SJSA1 (cell line): ENCODE data around the gene SPINK8.

DNA sequence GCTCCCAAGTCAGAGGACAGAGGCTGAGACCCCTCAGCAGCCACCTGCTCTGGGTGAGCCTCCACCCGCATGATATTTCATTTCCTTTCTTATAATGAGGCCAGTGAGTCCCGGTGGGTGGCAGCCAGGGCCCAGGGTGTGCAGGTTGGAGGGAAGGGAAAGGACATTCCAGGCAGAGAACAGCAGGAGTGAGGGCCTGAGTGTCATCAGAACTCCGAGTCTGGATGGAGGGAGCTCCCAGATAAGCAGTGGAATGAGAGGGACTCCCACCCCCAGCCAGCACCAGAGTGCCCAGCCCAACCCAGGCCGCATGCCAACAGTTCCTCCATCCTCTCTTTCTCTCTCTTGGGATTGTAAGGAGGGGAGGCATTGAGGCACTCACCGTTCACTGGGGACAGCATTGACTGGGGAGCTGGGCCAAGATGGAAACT, 15.5 kb downstream of the PTH1R start:
- RAMPAGE, long total RNA: no peak

DNA sequence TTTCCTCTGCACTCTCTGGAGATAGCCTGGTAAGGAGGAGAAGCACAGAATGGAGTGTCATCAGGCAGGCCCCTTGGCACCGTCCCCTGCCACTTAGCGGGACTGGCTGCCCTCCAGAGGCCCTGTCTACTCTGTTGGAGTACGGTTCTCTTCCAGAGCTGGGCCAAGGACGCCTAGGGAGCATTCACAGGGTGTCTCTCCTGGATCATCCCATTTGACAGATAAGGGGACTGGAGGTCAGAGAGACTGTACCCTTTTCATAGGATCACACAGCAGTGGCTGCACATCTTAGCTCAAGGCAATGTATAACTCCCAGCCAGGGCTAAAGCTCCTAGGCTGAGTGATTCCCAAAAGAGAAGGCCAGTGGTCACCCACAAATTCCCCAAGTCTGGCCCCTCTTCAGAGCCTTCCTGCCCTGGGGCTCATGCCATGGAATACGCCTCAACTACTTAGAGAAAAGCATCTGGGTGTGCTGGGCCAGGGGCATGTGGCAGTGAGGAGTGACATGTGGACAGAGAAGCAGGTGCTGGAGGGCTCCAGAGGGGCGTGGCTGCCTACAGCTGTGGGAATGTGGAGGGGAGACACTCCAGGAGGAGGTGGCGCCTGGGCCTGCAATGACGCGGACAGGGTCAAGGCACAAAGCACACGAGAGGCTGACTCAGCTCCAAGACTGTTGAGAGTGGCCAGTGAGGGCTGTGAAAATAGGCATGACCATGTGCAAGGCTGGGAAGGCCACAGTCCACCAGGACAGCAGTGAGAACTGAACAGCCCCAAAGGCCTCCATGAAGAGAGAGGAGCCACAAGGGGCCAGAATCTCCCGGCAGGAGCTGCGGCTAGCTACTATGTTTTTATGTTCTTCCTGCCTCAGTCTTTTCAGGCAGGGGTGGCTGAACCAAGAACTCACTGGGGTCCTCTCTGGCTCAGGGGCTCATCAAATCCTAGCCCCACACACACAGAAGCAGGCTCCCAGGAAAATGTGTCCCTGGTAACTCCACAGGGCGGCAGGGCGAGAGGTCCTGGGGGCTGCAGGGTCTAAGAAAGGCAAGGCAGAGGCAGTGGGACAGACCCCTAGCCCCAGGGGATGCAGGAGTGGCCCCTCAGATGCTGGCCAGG, 48.5 kb downstream of the PTH1R start:
- RAMPAGE, long total RNA: no peak

- RAMPAGE, long total RNA: no peak
Measured at GRCh38 chr3:46929153-46929746, 47.3 kb downstream of the CCDC12 start.

DNA sequence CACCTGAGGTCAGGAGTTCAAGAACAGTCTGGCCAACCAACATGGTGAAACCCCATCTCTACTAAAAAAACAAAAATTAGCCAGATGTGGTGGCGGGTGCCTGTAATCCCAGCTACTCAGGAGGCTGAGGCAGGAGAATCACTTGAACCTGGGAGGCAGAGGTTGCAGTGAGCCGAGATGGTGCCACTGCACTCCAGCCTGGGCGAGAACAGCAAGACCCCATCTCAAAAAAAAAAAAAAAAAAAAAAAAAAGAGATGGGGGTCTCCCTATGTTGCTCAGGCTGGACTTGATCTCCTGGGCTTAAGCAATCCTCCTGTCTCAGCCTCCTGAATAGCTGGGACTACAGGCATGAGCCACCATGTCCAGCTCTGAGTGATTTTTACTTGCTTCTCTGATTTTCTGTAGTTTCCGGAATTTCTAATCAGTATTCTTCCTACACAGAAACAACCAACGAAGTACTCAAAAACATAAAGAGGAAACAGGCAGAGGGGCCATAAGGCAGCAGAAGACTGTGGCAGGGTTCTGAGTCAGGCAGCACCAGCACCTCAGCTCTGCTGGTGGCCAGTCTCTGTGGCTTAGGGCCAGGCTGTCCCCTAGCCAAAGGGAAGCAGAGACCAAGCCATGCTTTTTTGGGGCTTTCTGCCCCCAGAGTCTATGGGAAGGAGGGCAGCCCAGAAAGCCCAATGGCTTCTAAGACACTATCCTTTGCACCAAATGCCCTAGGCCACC, 46.6 kb downstream of the CCDC12 start:
- RAMPAGE, long total RNA: no peak

DNA sequence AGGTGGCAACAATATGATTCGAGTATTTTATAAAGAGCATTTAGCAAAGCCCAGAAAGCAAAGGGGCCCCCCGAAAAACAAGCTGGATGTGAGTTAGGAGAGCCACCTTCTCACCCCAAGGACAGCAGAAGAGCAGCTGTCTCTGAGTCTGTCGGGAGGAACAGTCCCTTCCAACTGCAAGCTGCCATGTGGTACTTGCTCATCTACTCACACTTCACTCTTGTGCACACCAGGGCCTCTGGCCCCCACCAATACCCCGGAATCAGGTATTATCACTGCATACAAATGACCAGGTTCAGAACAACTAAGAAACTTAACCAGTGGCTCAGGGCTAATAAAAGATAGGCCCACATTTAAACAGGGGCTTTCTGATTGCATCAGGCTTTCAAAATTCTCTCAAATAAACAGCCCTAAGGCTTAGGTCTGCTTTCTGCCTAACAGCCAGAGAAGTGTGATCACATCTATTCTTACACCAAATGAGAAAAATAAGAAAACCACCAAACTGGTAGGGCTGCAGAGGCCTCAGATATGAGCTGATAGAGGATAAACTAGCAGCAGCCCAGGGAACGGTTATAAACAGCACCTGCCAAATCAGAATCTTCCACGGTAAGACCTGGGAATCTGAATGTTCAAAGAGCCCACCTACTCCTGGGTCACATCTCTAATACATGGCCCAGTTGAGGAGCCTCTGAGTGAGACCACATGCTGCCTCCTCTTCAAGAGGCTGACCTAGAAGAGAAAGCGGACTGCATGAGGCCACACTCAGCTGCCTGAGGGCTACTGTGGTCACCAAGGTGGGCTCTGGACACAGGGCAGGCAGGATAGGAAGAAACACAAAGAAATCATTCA, 20.6 kb downstream of the CCDC12 start:
- RAMPAGE, long total RNA: no peak

DNA sequence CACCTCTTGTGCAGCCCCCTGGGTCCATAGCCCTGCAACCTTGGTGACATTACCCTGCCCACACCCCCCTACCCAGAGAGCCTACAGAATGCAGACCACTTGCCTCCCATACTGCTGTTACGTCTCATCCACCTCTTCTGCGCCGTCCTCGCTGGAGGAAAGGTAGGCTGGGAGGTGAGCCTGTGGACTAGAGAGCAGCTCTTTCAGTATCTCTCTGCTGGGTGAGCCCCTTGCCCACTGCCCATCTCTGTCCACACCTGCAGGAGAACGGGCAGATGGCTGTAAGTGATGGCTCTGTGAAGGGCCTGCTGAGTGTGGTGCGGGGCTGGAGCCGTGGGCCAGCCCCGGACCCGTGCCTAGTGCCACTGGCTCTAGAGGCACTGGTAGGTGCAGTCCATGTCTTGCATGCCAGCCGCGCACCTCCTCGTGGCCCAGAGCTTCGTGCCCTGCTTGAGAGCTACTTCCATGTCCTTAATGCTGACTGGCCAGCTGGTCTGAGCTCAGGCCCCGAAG, 11.7 kb downstream of the NBEAL2 start:
- RAMPAGE, long total RNA: no peak

- RAMPAGE, long total RNA: no peak
Measured at GRCh38 chr3:47057022-47057664, 77.7 kb downstream of the NBEAL2 start.

DNA sequence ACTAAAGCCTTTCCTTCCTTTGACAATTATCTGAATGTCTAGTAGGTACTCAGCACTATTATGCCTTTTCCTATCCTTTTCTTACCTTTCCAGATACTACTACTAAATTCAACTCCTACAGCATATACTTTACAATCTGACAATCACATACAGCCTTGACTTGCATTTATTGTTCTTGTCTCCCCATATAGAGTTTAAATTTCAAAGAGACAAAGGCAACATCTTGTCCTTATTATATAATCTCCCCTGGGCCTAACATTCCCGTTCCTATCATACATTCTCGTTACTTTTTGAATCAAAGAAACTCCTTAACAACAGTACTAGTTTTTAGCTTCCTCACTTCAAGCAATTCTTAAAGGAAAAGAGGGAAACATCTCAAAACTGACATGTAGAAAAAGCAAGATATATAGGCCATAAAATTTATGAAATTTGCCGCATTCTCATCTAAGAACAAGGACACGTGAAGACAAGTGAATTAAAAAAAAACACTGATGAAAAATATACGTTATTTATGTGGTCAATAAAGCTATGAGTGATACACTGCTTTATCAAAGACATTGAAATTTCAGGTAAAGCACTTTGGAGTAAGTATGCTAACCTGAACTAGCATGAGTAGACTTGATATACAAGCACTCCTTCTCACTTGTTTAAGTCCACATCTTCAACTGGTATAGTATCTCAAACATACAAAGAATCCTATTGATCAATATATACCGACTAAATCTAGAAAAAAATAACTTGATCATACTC, 24.5 kb downstream of the SETD2 start:
- RAMPAGE, long total RNA: no peak

GRCh38 chr3:47336474-47337060, 44.3 kb upstream of the PTPN23 start:
- RAMPAGE, long total RNA: no peak

GRCh38 chr3:47380235-47380479, 664 bp upstream of the PTPN23 start:
- RAMPAGE, long total RNA: no peak

GRCh38 chr3:47415035-47416206, 34.6 kb downstream of the PTPN23 start:
- RAMPAGE, long total RNA: no peak

DNA sequence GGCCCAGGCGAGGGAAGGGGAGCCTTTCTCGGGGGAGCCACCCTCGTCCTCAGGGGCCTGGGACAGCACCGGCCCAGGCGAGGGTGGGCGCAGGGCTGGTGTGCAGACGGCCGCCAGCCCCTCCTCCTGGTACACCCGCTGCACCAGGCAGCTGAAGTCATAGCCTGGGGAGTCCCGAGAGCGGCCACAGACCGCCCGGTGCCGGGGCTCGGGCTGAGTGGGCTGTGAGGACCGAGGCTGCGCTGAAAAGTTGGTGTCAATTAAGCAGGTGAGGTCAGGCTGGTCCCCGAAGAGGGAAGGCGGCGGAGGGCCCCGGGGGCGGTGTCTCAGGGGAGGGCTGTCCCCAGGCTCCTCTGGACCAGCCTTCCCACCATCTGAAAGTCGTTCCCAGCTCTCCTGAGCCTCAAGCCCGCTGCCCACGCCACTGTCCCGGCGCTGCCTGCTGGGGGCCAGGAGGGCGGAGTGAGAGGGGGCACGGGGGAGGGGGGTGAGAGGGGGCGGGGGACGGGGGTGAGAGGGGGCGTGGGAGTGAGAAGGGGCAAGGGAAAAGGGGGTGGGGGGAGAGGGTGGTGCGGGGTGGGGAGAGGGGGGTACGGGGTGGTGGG, 36.7 kb downstream of the PTPN23 start:
- RAMPAGE, long total RNA: no peak

- RAMPAGE, long total RNA: no peak
Measured at GRCh38 chr3:47420594-47421475, 40.0 kb downstream of the PTPN23 start.

GRCh38 chr3:47422030-47422364, 41.2 kb downstream of the PTPN23 start:
- RAMPAGE, long total RNA: no peak

DNA sequence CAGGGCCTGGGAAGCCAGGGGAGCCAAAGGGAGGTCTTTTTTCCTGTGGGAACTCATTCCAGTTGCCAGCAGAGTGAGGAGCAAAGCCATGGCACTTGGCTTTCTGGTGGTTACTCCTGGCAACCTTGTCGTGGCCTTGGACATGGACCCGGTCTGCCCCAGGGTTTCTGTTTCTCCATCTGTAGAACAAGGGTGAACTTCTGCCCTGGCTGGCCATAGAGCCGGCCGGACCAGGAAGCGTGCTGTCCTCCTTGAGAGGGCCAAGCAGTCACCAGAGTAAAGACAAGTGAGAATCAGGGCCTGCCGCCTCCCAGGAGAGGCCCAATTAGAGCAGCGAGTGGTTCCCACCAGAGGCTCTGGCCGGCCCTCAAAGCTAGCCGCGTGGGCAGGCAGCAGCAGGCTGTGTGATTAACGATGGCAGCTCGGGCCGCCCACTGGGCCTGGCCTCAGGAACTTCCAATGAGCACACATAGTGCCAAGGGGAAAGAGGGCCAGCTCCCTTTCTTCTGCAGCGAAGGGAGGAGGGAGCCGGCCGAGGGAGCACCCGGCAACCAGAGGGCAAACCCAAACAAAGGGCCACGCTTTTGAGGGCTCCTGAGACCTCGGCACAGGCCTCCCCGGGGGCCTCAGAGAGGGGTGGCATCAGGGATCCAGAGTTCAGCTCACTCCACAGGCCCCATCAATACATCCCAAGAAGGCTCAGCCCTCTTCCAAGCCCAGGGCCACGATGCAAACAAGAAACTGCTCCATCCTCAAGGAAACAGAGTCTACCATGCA, 29.2 kb upstream of the ELP6 start:
- RAMPAGE, long total RNA: no peak

DNA sequence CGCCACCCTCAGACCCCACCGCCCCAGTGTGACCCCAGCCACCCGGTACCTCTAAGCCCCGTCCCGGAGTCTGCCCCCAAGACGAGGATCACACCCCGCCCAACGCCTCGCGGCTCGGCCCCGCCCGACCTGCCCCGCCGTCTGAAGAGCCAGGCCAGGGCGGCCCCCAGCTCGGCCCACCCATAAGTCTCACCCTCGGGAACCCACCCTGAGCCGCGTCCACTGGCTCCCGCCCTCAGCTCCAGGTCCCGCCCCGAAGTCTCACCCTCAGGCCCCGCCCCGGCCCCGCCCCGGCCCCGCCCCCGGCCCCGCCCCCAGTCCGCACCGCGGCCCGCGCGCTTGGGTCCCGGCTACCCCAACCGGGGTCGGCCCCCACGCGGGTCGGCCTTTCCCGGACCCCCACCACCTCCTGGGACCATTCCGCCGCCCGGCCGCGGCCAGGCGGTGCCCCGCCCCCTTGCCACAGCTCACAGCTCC, 587 bp downstream of the CSPG5 start:
- RAMPAGE, long total RNA: no peak

DNA sequence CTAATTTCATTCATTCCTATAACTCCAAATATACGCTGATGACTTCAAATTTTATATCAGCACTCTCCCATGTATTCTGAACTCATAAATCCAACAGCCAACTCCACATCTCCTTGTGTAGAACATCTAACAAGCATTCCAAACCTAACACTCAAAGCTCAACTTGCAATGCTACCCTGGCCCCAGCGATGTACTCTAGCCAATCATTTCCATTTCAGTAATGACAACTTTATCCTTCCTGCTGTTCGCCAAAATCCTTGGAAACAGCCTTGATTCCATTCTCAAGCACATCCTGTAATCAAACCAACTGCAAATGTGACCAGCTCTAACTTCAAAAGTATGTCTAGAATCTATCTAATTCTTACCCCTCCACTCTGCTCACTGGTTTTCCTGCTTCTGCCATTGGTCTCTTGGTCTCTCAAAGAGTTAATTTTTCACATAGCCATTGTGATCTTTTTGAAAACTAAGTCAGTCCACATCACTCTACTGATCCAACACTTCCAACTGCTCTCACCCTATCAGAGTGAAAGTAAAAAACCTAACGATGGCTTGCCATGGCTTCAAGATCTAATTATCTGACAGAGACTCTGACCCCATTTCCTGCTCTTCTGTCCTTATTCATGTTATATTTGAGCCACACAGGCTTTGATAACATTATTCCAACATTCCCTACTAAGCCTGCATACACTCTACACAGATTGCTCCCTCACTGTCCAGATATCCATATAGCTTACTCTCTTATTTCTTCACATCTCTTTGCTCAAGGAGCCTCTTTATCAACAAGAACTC, 66.3 kb downstream of the SMARCC1 start:
- RAMPAGE, long total RNA: no peak

- RAMPAGE, long total RNA: no peak
Measured at GRCh38 chr3:47848917-47849887, 46.3 kb downstream of the DHX30 start.

DNA sequence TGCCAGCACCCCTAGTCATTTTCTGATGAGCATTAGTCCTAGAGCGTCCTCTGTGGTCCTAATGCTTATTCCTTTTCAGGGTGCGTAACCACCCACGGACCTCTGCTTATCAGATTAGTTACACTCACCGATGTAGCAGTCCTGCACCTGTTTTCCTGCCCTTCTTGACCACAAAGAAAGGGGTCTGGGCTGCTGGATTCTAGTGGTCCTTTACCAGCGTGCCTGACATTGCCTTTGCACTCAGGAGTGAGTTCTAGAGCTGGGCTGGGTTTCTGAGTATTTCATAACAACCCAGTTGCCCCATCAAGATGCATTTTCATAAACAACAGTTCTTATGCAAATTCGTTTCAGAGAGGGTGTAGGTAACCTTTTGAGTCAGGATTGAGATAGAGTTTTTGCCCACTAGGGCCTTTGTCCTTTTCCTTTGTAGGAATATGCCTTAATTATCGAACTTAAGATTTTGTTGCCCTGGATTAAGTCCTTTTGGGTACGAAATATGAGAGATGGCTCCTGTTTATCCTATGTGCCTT, at the start of gene SPINK8:
TSS of gene SPINK8 (minus strand) at position 255 of the 530 bp plus-strand sequence.
- RAMPAGE, long total RNA: no peak

DNA sequence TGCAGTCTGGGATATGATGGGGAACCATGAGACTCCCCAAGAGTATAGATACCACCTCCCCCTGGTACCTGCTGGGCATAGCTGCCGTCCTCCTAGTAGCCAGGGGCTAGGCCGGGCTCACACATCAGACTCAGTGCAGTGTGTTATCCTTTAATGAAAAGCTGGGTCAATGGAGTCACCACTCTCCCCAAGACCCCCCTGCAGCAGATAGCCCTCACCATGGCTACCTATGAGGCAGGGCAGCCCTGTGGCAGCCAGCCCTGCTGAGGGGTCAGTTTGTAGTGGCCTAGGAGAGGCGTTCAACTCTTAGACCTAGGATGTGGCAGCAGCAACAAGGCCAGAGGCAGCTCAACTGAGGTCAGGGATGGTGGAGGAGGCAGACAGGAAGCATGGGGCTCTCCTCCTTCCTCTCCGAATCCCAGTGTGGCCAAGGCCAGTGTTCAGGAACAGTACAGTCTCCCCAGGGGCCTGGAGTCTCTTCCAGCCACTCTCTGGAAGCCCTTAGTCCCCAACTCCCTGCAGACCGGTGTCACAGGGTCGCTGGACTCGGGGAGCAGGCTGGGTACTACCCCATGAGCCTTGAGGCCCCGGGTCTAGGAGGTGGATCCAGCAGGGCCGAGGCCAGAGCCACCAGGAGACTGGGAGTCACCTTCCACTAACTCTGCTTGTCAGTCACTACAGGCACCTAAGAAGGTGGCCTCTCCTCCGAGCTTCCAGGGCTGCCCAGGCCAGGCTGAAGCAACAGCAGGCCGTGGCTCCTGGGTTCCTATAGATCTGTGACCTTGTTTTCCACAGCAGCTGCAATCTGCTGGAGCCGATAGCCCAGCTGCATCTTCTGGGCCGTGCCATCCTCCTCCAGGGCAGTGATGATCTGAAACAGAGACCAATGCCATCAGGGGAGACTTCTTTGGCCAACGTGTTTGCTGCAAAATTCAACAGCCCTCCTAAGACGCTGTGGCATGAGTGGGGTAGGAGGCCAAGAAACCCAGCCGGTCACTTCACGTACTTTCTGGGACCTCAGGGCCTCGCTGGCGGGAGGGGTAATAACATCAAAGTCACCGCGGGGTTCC, 25.8 kb downstream of the PLXNB1 start:
- RAMPAGE, long total RNA: no peak